AG09319 (cell line): ENCODE results near the genes HGF and CACNA2D1.

DNA sequence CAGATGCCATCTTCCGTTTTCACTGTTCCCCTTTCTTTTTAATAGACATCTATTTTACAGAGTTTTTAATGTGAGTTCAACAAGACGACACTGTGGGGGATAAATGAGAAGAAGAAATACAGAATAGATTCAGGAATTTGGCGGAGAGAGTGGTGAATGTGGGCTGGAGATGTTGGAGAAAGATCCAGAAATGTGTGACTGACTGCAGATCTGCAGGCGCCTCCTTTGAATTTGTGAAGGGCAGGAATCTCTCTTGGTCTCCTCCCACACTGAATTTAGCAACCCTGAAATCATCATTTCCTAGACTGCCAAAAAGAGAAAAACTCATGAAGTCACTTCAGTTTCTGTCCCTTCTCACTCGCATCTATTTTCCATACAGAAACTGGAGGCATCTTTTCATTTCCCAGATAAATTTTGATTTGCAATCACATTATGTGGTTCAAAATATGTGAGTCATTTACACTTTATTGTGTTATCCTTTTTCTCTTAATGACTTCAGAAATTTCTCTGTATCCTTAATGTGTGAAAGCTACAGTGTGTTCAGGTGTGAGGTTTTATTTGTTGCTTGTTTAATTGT lies 128.7 kb downstream of the GNAI1 start:
- RRBS, result no CpG with 5 or more reads among the region's 5 CpGs

DNA sequence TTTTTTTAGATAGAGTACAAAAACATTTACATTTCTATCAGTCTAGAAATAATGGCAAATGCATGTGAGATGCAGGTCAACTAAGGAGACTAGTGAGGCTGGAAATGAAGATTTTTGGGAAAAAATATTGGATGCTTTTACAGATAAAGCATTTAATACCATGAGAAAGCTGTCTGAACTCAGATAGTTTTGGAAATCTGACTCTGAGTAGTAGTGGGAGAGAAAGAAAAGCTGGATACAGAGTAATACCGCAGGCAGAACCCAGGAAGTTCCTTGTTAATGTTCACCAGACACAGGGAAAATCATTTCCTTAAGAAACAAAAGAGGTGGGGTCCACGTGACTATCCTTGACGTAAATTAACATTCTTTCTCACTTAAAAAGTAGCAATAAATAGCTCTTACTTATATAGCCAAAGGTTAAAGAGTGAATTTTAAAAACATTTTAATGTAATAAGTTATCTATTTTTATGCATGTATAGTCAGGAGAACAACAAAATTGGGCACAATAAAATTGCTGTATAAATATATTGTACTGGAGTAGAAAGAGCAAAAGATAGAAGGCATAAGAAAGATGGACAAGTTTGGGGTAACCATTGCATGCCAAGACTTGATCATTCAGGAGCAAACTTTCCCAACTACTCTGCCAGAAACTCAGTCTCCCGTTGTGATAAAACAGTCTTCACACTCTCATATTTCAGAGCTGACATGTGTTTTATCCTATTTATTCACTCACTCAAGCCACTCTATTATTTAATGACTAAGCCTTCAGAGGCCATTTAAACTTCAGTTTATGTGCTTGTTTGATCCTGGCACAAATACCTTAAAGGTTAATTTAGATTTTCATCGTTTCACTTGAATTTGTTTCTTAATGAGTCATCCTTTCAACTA lies 143.0 kb downstream of the GNAI1 start:
- RRBS, result no CpG with 5 or more reads among the region's 5 CpGs

GRCh38 chr7:80481196-80481779 lies 30.6 kb downstream of the GNAT3 start:
- RRBS, result no CpG with 5 or more reads among the region's 2 CpGs

GRCh38 chr7:80526436-80526914 lies 14.6 kb upstream of the GNAT3 start:
- RRBS, result no CpG with 5 or more reads among the region's 5 CpGs

GRCh38 chr7:80637437-80637781 lies 1.0 kb upstream of the CD36 start:
- RRBS, result no CpG with 5 or more reads among the region's 2 CpGs

GRCh38 chr7:80859505-80860057 lies 59.3 kb downstream of the SEMA3C start:
- RRBS, result no CpG with 5 or more reads among the region's 6 CpGs

- RRBS, result no CpG with 5 or more reads among the region's 13 CpGs
Measured at GRCh38 chr7:81333402-81333959, 414.6 kb upstream of the SEMA3C start.

- RRBS, result no CpG with 5 or more reads among the region's 7 CpGs
Measured at GRCh38 chr7:81690212-81690842, 79.5 kb downstream of the HGF start.

GRCh38 chr7:81769822-81770821 lies at the start of gene HGF:
Gene HGF (minus strand): TSS chr7:81770047.
- RRBS, result no CpG with 5 or more reads among the region's 16 CpGs

DNA sequence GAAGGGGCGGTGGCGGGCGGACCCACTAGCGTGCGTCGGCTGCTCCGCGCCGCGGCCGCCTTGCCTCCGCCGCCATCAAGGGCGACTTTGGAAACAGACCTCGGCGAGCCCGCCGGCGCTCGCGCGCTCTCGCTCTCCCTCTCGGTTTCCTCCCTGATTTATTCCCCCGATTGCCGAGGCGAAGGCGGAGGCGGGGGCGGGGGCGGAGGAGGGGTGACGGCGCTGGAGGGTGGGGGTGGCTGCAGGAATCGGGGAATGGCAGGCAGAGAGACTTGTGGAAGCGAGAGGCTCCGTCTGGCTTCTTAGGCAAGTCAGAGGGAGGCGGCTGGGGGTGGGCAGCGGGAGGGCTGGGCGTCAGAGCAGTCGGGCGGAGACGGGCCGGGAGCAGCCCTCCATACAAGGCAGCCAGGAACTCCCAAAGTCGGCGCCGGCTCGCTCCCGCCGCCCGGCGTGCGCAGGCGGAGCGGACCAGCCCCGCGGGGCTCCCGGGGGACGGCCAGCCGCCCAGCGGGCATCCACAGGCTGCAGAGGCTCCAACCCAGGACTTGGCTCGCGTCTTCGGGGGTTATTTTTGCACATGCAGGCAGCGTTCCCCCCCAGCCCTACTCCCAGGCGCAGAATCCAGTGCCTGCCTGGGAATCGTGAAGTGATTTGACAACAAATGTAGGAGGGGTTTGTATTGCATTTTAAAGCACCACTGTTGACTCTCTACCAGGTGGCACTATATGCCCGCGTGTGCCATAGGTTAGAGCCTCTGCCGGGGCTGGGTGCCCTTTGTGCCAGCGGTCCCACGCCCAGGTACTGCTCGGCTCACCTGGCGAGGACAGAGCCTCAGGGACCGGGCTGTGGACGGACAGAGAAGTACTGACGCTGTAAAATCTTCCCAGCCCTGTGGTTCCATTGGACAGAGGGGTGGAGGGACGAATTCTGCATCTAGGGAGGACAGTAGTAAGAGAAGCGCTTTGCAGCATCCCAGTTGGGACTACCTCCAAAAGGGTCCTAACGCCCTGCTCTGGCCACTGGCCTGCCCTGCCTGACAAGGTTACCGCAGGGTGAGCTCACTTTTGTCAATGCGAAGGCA lies at the start of gene CACNA2D1:
CACNA2D1 (minus strand) TSS at position 134 of the 1,081 bp plus-strand sequence.
- RRBS, result 1% methylated on average over 18 of the region's 81 CpGs

DNA sequence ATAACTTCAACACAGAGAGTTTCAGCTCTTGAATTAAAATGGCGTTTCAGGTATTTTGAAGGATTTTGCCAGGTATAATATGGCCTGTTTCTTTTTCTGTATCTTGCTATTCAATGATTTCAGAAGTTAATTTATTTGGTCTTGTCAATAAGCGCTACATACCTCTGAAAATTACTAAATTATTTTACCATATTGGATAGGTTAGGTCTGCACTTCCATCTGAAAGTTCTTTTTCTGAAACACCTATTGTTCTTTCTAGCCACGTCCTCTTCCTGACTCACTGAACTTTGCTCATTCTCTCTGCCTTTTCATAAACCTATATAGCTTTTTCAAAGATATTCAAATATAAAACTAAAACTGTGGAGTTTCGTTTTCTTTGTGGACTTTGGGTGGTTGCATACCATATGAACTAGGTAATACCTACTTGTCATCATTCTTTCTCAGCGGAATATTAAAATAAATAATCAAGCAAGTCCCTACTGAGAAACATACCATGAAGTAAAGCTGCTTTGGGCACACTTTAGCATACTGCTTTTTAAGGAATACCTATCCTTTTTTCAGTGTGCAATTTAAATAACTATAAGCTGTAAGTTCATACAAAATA lies 136.0 kb downstream of the SEMA3A start:
- RRBS, result no CpG with 5 or more reads among the region's 5 CpGs

GRCh38 chr7:84149969-84151106 lies 44.3 kb downstream of the SEMA3A start:
- RRBS, result no CpG with 5 or more reads among the region's 32 CpGs

DNA sequence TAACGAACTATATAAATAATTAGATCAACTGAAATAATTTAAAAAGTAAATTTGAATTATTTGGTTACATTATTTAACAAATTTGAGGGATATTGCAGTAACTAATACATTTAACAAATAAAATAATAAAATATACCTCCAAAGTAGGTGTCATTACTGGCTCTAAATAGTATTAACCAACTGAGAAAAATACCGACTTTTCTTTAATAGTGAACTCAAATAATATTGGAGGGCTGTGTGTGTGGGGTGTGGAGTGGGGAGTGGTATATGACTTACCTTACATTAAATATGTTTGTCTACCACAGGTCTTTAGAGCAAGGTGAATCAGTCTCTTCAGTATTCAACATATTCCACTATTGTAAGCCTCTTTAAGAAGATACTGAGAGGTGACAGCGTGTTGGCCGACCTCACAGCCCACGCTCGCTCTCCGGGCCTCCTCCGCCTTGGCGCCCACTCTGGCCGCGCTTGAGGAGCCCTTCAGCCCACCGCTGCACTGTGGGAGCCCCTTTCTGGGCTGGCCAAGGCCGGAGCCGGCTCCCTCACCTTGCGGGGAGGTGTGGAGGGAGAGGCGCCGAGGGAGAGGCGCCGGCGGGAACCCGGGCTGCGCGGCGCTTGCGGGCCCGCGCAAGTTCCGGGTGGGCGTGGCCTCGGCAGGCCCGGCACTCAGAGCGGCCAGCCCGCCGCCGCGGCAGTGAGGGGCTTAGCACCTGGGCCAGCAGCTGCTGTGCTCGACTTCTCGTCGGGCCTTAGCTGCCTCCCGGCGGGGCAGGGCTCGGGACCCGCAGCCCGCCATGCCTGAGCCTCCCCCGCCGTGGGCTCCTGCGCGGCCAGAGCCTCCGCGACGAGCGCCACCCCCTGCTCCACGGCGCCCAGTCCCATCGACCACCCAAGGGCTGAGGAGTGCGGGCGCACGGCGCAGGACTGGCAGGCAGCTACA lies 306.6 kb downstream of the SEMA3D start:
- RRBS, result 98% methylated on average over 12 of the region's 59 CpGs

DNA sequence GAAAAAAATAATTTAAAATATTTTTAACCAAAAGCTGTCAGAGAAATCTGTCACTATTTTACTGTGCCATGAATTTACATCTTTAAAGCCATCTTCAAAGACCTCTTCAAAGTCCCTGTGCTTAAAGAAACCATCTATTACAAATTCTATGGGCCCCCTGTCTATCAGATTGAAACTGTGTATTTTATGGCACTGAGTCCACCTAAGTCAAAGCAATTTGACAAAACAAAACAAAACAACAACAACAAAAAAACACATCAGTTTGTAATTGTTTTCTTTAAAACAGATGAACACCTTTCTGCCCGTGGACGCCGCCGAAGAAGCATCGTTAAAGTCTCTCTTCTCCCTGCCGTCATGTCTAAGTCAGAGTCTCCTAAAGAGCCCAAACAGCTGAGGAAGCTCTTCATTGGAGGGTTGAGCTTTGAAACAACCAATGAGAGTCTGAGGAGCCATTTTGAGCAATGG lies 203.6 kb downstream of the SEMA3D start:
- RRBS, result no CpG with 5 or more reads among the region's 6 CpGs

GRCh38 chr7:86644022-86645380 lies 792 bp downstream of the GRM3 start:
- RRBS, result no CpG with 5 or more reads among the region's 58 CpGs

DNA sequence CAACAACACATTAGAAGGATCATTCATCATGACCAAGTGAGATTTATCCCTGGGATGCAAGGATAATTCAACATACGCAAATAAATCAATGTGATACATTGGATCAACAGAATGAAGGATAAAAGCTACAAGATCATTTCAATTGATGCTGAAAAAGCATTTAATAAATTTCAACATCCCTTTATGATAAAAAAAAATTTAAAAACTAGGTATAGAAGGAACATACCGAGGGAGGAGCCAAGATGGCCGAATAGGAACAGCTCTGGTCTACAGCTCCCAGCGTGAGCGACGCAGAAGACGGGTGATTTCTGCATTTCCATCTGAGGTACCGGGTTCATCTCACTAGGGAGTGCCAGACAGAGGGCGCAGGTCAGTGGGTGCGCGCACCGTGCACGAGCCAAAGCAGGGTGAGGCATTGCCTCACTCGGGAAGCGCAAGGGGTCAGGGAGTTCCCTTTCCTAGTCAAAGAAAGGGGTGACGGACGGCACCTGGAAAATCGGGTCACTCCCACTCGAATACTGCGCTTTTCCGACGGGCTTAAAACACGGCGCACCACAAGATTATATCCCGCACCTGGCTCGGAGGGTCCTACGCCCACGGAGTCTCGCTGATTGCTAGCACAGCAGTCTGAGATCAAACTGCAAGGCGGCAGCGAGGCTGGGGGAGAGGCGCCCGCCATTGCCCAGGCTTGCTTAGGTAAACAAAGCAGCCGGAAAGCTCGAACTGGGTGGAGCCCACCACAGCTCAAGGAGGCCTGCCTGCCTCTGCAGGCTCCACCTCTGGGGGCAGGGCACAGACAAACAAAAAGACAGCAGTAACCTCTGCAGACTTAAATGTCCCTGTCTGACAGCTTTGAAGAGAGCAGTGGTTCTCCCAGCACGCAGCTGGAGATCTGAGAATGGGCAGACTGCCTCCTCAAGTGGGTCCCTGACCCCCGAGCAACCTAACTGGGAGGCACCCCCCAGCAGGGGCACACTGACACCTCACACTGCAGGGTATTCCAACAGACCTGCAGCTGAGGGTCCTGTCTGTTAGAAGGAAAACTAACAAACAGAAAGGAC lies 19.6 kb downstream of the ELAPOR2 start:
- RRBS, result no CpG with 5 or more reads among the region's 37 CpGs

GRCh38 chr7:89002886-89003474 lies 207.4 kb upstream of the TEX47 start:
- RRBS, result no CpG with 5 or more reads among the region's 2 CpGs

DNA sequence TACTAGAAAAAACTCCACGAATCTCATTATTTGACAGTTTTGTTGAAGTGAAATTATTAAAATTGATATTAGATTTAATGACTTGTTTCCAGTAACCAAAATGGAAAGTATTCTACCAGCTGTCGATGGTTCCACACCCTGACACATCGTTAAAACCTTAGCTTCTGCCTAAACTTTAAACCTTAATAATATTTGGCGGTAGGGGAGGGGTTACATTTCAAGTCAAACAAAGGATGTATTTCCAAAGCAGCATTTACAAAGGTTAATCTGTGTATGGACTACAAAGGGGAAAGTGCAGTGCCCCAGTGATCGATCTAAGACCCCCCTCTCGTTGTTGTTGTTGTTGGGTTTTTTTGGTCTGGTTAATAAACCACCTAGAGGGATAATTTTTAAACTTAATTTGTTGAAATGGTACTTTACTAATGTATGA lies 1.1 kb upstream of the STEAP2 start:
- RRBS, result no CpG with 5 or more reads among the region's 6 CpGs

- RRBS, result no CpG with 5 or more reads among the region's 23 CpGs
Measured at GRCh38 chr7:90345219-90346389, 912 bp upstream of the GTPBP10 start.